ENCODE results near the gene PAIP2.

DNA sequence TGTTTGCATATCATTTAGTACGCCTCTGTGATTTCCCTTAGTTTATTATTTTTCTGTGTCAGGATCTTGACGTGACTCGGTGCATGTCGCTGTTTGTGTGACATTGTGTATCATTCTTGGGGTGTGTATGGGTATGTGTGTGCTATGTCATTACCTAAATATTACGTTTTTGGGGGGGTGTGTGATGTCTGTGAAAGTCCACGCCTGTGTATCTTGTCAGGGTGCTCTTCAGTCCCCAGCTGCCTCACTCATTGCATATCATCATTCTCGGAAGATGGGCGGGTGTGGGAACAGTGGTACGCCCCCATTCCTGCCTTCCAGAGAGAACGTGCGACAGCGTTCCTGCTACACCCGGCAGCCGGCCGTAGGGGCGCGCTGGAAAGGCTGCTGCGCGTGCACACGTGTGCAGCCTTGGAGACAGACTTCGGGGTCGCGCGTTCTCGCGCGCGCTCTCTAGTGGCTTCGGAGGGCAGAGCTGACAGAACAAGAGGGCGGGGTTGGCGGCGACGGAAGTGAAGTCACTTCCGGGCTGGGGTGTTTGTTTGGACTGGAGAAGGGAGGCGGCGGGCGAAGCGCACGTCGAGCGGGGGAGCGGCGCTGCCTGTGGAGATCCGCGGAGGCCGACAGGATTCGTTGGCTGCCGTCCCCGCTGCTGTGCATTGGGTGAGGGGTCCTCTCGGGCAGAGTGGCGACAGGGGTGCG, at the start of gene PAIP2:
TSS of gene PAIP2 (plus strand) at position 537 of the 702 bp plus-strand sequence.
- RRBS: no CpG with 5 or more reads among the region's 52 CpGs

- RRBS: no CpG with 5 or more reads among the region's 3 CpGs
Observed at GRCh38 chr5:139363802-139364328, 19.2 kb downstream of the SLC23A1 start.

DNA sequence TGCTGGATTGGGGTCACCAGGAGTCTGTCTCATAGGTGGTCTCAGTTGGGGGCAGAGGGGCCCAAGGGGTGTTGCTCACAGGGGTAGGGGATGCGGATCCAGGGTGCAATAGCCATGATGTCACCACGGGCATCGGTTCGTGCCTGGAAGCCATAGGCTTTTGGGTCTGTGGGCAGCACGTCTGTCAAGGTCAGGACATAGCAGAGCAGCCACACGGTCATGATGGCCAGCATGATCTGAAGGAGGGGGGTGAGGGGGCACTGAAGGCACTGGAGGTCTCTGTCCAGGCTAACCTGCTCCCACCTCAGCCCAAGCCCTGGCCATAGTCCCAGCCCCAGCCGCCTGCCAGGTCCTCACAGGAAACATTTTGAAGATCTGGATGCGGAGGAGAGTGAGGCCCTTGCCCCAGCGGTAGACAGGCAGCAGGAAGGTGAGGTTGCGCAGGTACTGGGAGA, 3.5 kb downstream of the SLC23A1 start:
- RRBS: no CpG with 5 or more reads among the region's 10 CpGs

- RRBS: no CpG with 5 or more reads among the region's 10 CpGs
Observed at GRCh38 chr5:139384864-139385777, 2.0 kb upstream of the SLC23A1 start.

DNA sequence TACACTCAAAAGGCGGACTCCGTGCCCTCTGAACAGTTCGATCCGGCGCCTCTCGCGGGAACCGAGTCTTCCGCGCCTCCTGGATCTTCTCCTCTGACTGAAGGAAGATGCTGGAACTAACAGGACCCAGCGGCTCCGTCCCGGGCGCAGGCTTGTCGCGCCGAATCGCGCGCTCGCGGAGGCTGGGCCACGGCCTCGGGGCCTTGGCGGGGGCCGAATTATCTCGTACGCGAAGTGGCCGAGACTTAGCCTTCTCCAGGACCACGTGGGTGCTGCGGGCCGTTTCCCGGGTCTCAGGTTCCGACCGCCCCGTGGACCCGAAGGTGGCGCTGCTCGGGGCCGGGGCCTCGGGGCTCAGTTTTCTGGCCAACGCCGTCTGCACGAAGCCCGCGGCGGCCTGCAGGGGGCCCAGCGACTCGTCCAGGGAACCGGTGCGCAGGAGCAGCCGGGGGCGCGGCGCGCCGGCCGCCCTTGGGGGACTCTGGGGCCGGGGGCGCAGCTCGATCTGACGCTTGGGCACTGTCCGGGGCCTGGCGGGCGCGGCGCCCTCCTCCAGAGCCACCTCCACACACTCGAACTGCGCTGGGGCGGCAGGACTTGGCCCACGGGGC, 849 bp downstream of the PROB1 start:
- RRBS: 5% methylated on average over 29 of the region's 72 CpGs

- RRBS: no CpG with 5 or more reads among the region's 7 CpGs
Observed at GRCh38 chr5:139437176-139437776, 2.0 kb downstream of the DNAJC18 start.

DNA sequence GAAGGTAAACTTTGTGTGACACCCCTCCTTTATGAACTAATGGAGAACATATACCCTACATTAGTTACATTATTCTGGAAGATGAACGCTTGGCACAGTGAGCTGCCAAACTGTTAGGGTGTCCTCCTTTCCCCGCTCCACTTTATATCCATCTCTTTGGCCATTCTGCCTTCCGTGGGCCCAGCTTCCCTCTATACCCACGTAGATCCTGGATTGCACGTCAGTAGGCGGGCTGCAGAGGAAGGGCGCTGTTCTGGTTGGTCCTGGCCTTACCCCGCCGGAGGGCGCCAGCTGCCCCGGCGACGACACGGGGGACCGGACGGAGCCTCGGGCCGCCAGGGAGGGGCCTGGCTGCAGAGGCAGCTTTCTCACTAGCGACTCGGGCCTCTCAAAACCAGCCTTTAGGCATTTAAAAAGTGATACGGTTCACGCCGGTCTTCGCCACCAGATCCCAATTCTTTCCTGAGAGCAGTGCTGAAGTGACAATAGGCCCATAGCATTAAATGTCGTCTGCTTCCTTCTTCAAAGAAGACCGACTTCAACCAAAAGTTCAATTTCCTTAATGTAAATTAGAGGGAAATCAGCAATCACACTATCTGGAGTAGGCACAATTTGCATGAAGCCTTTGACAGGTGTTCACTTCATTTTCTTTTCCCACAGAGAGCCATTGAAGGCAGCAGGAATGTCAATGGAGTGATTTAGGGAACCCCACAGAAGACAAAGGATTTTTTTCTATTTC, 17.7 kb upstream of the UBE2D2 start:
- RRBS: no CpG with 5 or more reads among the region's 26 CpGs

GRCh38 chr5:139561046-139561258, 187 bp upstream of the UBE2D2 start:
- RRBS: 2% methylated on average over 14 of the region's 29 CpGs

DNA sequence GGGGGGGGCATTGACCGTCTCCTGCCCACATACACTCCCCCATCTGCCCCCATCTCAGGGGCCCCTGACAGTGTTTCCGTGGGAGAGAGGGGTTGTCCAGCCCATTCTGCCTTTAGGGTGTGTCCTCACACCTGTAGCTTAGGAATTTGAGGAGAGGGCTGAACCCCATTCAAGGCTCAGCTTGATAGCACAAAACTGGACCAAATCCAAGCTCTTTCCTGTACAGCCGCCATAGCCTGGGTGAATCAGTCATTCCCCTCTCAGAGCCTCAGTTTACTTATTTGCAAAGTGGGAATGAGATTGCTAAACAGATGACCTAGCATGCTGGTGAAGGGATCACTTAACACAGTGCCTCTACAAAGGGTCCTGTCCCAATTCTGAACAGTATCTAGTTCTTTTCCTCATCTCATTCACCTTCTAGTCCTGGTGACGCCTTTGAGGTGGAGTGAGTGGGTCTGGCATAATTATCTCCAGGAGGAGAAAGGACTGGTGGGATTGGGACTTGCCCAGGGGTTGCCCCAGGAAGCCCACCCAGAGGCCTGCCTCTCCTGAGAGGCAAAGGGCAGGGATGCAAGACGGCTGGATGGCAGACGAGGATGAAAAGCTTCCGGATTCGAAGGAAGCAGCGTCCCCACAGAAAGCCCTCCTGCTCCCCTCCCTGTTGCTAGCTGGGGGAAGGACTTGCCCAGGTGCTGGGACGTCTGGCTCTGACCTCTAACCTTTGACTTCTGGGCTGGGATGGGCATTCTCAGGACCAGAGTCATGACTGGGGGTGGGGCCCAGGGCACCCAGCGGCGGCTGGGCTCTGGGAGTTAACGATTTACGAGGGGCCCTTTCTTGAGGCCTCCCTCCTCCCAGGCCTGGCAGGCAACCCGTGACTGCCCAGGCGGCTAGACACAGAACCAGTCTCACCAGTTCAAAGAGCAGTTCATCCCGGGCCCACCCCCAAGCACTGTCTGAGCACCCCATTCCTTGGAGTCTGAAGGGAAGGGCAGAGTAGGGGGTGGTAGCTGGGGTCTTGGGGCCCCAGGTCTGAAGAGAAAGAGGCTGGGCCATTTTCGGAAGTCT, 5.5 kb upstream of the CXXC5 start:
- RRBS: no CpG with 5 or more reads among the region's 18 CpGs

- RRBS: 4% methylated on average over 5 of the region's 25 CpGs
Observed at GRCh38 chr5:139650701-139651709, 2.9 kb downstream of the CXXC5 start.

DNA sequence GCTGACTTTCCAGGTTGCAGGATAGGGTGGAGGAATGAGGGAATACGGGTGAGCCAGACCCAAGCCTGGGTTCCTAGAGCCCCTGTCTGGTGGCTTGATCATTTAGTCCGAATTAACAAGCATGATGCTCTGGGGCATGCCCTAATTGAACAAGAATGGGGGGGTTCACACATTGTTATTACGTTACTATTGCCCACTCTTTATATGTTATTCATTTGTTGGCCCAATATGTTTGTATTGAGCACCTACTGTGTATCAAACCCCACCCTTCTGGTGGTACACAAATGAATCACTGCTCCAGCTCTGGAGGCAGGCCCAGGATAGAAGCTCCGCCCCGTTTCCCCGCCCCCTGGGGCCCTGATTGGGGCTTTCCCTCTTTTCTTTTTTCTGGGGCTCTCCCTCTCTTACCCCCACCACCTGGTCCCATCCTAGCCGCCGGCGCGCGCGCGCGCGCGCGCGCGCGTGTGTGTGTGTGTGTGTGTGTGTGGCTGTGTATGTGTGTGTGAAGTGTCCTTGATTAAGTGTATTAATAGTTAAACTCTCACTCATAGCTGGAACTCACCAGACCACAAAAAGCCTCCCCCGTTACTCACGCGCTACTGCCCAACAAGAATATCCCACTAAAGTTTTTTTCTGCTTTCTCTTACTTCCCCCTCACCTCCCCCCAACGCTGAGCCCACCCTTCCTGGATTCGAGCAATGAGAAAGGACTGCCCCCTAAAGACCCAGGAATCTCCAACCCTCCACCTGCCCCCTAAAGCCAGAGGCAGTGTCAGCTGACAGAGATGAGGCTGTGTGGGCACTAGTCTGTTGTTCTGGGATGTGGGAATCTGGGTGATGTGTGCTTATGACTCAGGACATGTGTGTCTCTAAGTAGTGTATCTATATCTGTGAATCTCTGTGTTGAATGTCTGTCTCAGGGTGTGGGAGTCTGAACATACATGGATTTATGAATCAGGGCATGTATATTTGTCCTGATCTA, 3.9 kb downstream of the CXXC5 start:
- RRBS: no CpG with 5 or more reads among the region's 25 CpGs

DNA sequence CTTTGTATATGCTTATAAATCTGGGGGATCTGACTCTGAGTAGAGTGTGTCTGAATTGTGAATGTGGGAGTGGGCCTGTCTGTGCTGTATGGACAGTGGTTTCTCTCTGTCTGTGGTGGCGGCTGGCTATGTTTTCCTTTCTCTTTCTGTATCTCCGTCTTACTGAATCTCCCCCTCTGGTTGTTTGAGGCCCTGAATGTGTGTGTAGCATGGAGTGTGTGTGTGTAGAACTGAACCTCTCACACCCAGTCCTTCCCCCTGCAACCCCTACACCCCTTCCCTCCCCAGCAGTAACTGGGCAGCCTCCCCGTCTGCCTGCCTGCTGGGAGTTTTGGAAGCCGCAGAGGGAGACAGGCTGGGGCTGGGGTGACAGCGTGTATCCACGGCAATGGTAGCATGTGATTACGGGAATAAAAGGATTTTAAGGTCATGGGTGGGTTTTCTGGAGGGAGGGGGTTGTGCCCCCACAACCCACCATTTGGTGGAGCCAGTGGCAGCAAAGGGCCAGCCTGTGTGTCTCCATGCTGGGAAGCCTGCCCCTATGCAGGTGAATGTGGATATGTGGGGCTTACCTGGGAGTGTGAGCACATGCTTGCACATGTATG, 4.8 kb downstream of the CXXC5 start:
- RRBS: no CpG with 5 or more reads among the region's 7 CpGs

DNA sequence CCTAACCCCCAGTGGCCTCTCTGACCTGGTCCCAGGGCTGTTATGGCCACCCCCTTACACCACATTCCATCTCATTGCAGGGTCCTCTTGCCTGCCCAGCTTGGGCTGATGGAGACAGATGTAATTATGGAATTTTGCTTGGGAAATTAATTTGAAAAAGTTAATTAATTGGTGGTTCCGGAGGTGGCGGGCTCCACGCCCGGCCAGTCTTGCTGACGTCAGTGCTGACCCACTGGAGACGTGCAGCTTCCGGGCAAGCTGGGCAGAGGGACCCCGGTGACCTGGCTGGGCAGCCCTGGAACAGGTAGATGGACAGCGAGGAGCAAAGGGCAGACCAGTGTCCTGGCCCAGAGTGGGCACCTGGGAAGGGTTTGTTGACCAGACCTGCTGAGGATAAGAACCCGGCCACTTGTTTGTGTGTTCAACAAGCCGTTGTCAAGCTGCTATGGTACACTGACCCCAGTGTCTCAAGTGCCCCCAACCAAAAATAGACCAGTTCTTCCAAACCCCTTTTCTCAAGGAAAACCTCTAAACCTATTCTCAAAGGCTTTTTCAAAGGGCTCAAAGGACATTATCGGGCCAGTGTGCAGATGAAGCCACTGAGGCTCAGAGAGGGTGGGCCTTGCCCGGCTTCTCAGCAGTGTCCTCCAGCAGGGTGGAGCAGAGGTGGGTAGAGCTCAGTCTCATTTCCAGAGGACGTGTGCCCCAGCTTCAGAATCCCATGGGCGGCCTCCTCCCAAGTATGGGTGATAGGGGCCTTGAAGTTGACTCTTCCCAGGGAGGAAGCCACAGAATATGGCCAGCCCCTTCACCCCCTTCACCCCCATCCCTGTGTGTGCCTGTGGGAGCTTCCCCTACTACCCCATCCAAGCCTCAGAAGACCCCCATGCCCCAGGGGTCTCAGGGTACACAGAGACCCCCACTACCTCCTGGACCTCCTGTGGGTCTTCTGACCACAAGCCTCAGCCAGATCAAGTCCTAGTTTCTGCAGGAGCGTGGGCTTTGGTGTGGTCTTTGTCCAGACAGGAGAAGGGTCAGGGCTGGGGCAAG, 17.7 kb downstream of the CXXC5 start:
- RRBS: 13% methylated on average over 4 of the region's 16 CpGs

- RRBS: 32% methylated on average over 5 of the region's 19 CpGs
Observed at GRCh38 chr5:139678555-139679515, 30.7 kb downstream of the CXXC5 start.

GRCh38 chr5:139680703-139681662, 32.8 kb downstream of the CXXC5 start:
- RRBS: 60% methylated on average over 11 of the region's 44 CpGs

DNA sequence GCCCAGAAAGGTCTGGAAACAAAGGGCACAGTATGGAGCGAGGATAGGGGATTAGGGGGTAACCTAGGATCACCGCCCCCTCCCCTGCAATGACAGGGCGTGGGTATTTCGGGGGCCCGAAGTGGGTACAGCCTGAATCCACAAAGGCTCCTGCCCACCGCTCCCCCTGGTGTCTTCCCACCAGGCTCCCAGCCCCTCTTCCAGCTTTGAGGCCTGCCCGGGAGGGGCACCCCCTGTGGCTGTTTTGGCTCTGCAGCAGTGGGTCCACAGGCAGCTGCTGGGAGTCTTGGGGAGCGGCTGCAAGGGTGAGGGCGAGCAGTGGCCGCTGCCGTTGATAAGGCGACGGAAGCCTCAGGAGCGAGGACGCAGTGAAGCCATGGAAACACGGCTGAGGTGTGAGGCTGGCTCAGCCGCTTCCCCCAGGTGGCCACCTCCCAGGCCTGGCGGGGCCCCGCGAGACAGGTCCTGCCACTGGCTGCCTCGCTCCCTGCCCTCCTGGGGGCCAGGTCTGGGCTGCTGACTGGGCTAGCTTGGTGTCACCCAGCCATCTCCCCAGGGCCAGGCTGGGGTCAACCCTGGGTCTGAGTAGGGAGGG, 41.4 kb downstream of the CXXC5 start:
- RRBS: no CpG with 5 or more reads among the region's 21 CpGs

DNA sequence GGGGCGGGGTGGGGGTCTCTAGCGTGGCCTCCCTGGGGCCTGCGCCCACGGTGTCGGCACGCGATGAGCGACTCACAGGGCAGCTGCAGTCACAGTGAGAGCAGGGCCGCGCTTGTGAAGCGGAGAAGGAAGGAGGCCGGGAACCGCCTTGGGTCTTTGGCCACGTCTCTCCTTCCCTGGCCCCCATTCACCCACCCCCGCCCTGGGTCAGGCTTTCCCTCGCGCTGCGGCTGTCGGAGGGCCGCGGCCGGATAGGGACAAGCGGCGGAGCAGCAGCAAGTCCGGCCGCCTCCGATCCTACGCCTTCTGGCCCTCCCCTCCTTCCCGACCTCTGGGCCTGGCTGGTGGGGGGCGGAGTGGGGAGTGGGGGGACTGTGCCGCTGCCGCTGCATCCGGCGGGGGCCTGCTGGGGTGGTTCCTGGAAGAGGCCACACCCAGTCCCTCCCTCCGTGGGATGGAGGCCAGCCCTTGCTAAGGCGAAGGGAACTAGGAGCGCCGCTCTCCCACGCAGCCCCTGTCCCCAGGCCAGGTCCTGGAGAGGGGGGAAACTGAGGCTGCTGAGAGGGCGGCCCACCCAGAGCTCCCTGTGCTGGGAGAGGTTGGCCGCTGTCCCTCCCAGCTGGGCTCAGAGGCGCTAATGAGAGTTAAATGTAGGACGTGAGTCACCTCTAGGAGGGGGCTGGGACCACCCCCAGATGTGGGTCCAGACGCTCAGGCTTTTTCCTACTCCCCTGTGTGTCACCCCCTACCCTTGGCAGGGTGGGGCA, 49.2 kb downstream of the CXXC5 start:
- RRBS: 0% methylated on average over 6 of the region's 44 CpGs

DNA sequence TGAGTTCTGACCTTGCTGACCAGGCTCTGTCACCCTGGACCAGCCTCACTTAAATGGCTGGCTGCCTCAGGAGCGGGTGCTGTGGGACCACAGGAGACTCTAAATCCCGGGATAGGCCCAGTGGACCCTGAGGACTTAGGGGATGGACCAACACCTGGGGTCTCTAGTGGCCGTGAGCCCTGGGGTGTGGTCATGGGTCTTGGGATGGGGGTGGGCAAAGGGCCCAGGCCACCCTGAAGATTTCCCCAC, 49.7 kb downstream of the CXXC5 start:
- RRBS: no CpG with 5 or more reads among the region's 3 CpGs

DNA sequence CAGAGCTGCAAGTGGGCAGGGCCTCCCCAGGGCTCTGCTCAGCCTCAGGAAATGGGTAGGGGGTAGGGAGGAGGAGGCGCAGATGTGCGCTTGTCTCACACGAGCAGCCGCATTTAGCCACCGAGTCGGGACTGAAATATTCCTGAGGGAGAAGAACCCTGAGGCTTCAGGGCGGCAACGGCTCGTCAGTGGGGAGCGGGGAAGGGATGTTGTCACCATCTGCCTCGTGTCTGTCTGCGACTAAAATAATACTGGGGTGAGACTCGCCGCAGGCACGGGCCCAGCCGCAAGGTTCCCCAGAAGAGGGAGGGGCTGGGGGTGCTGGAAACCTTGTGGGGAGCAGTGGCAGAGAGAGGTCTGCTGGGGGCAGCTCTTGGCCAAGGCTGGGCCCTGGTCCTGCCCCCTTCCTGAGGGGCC, 55.3 kb upstream of the PSD2 start:
- RRBS: no CpG with 5 or more reads among the region's 16 CpGs

DNA sequence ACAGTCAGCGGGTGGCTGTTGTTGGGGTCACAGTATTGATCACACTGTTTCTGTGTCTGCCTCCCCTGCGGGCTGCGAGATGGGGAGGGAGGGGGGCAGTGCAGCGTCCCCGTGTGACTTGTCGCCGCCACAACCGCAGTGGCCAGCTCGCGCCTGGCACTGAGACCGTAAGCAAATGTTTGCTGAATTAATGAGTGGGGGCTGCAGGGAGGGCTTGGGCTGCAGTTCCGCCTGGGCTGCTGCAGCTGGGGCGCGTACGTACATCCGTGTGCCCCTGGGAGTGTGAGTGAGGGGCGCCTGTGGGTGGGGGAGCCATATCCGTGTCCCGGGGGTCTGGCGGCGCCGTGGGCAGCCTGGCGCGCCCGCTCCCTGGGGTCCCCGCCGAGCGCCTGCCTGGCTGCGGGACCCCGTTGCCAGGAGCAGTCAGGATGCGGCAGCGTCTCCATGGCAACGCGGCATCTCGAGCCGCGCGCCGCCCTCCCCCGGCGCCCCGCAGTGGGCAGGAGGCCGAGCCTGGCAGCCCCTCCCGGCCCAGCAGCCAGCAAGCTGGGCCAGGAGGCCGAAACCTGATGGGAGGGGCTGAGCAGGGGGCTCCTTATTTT, 31.4 kb upstream of the PSD2 start:
- RRBS: 3% methylated on average over 5 of the region's 45 CpGs

All from brain (tissue), 1 donor.